Umbilical cord (tissue), 2 donors: Measurements from ENCODE around the genes CCNYL1, CRYGA and MAP2.

- RAMPAGE, long total RNA, result no peak
Measured at GRCh38 chr2:207131581-207132091, 34.1 kb downstream of the KLF7 start.

GRCh38 chr2:207254504-207255478, 89.0 kb upstream of the KLF7 start:
- RAMPAGE, long total RNA, result no peak

GRCh38 chr2:207333900-207334432, 168.2 kb upstream of the KLF7 start:
- RAMPAGE, long total RNA, result no peak

GRCh38 chr2:207538671-207539332, 9.0 kb downstream of the CREB1 start:
- RAMPAGE, long total RNA, result no peak

DNA sequence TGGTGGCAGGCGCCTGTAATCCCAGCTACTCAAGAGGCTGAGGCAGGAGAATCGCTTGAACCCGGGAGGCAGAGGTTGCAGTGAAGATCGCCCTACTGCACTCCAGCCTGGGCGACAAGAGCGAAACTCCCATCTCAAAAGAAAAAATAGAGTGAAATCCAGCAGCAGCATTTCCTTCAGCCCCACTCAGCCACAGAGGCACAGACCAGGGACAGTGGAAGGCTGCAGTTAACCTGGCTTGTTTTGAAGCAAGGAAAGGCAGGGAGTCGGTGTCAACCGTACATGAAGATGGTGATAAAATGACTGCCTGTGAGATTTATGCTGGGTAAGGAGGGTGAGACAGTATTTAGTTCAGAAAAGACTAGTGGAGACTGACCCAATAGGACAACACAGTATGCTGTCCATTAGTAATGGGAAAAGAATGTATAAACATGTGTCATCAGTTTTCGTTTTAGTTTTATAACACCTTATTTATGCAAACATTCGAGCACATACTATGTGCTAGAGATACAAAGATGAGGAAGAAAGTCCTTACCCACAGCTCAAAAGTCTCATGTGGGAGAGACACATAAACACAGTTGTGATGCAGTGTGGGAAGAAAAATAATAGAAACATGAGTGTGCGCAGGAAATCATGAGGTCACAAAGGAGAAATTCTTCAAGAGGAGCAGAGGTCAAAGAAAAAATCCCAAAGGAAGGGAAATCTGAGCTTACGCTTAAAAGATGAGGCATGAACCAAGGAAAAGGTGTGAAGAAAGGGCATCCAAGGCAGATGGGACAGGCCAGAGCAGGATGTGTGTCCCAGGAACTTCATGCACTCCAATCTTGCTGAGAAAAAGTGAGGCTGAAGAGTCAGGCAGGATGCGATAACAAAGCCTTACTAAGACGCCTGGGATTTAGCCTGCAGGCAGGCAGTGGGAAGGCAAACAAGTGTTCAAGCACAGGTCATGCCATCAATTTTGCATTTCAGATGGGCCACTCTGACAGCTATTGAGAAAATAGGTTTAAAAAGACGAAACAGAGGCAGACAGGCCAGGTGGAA, 8.2 kb downstream of the METTL21A start:
- RAMPAGE, long total RNA, result no peak

- RAMPAGE, long total RNA, result start-site peak on the plus strand at chr2:207711730-207711916, 28 and 12 reads in 2 replicates
Measured at GRCh38 chr2:207711424-207712708, at the start of gene CCNYL1. TSS of gene CCNYL1 (plus strand) at chr2:207711640.

GRCh38 chr2:207747950-207748924, 21.5 kb downstream of the FZD5 start:
- RAMPAGE, long total RNA, result no peak

DNA sequence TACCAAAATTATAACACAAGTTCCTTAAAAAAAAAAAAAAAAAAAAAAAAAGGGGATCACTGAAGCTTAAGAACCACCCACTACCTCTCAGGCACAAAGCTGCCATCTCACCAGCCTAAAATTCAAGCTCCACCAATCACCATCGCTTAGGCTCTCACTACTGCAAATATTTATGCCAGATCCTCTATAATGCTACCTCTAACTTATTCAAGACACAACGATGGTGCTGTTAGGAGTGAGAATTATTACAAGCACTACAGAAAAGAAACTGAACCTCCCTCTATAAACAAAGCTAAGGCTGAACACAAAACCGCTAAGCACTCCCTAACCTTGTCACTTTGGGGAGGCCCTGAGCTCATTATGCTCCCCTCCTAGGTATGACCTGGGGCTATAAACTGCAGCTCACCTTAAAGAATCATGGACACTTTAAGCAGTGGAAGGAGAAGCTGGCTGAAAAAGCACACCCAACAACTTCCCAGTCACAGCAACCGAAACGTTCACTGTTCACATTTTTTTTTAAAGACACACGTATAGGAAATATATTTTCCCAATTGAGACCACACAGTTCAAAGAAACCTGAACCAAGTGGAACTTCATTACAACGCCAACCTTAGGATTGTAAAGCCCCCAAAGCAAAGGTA, 3.5 kb downstream of the FZD5 start:
- RAMPAGE, long total RNA, result no peak

DNA sequence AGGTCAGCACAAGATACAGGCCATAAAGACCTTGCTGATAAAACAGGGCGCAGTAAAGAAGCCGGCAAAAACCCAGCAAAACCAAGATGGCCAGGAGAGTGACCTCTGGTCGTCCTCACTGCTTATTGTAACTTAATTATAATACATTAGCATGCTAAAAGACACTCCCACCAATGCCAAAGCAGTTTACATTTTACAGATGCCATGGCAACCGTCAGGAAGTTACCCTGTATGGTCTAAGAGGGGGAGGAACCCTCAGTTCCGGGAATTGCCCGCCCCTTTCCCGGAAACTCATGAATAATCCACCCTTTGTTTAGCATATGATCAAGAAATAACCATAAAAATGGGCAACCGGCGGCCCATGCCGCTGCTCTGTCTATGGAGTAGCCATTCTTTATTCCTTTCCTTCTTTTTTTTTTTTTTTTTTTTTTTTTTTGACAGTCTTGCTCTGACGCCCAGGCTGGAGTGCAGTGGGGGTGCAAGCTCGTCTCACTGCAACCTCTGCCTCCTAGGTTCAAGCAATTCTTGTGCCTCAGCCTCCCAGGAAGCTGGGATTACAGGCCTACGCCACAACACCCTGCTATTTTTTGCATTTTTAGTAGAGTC, 2.8 kb upstream of the FZD5 start:
- RAMPAGE, long total RNA, result no peak

GRCh38 chr2:207825597-207826206, 56.0 kb upstream of the FZD5 start:
- RAMPAGE, long total RNA, result no peak

DNA sequence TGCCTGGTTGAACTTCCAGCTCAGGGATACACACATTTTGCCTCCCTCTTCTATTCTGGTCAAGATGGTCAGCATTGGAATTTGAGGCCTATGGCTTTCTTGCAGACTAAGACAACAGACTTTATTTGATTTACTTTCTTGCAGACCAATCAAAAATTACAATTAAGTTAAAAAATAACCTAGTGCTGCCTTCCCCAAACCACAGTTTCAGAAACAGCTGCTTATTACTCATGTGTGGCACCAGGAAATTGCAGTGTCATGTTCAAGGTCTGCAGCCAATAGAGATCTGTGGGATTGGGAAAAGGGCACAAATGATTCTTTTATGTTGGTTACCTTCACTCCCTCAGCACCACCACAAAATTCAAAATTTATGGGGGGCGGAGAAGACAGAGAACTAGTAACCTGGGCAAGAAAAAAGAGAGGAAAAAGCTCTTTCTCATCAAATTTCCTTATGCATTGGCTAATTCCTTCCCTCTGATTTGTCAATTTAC, 100.2 kb upstream of the FZD5 start:
- RAMPAGE, long total RNA, result no peak

GRCh38 chr2:207885034-207885489, 115.4 kb upstream of the FZD5 start:
- RAMPAGE, long total RNA, result no peak

DNA sequence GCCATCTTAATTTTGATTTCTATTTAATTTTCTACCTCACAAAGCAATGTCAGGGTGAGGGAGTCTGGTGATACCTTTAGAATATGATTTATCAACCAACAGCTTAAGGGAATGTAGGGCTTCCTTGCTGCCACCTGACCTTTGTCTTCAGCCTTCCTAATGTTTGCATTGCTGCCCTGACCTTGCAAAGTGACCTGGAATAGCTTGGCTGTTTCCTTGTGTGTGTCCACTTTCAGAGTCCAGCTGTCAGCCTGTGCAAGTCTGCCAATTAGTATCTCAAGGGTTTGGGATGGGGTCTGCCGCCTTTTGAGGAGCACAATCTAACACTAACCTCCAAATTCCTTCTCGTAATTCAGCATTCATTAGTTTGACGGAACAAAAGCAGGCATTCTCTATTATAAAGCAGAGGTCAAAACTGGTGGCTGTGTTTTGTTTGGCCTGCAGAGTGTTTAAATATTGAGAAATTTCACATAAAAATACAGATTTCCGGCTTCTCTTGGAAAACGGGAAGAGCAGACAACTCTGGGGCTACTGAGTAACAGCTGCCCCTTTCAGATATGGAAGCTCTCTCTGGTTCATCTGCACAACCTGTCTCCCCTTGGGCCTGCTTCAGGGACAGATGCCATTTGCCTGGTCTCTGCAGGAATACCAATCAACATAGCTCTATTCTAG, 127.4 kb downstream of the PLEKHM3 start:
- RAMPAGE, long total RNA, result no peak

DNA sequence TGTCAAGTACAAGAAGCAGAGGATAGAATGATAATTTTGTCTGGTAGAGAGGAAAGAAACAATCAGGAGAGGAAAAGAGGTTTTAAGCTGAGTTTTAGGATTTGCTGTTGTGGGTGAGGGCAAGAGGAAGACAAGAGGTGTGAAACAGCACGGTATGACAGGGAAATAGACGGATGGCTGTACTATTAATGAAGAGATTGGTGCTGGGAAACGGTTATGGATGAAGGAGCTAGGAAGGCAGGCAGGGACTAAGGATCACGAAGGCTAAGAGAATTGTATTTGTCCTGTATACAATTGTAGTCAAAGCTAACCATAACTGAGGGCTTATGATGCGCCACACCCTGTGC, 86.1 kb downstream of the PLEKHM3 start:
- RAMPAGE, long total RNA, result no peak

DNA sequence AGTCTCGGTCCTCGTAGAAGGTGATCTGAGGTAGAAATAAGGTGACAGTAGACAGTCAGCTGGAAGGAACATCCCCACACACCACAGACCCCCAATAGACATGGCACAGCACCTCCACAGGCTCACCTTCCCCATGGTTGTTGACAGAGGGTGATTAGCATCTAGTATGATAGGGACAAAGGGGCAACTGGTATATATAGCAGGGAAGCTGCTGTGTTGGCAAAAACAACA, at the start of gene CRYGA:
Gene CRYGA (minus strand): TSS at position 168 of the 231 bp plus-strand sequence.
- RAMPAGE, long total RNA, result no peak

DNA sequence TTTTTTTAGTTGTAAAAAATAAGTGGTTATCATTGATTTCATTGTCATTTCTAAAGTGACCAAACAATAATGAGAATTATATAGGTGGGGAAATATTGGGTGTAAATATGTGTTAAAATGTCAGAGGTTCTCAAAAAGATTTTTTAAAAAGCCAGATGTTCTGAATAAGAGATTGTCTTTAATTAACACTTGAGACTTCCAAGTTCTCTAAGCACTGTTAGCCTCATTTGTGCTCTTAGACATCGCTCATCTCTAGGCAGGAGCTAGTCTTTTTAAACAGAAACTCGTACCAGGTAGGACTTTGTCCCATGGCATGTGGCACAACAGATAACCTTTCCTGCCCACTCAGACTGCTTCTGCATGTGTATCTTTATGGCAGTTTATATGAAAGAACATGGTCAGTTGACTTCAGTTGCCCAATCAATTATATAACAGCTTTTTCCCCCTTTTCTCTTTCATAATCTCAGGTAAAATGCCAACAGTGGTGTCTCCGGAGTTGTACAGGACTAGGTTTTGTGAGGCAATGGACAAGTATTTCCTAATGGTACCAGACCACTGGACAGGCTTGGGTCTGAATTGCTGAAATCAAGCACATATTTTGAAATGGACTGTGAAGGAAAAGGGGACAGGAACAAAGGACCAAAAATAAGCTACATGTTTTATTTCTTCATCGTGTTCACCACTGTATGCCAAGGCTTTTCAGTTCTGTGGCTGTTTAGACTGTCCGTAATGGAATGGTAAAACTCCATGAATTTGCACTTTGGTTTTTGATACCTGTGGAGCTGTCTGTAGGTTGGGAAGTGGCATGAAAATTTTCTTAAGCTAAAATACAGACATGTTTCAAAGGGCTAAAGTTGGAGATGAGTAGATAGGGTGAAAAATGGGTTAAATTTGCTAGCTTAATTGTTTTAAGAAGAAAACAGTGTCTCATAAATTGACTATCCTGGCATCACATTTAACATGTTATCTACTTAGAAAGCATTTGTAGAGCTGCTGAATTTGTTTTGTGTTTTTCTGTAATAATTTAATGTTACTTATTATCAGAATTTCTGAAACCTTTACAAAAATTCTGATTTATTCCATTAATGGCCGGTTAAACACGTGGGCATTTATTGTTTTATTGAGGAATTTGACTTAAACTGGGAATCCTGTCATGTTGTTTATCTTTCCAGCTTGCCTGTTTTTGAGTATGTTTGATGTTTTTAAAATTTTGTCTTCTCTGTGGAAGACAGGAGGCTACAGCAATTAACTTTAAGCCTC, 51.4 kb upstream of the PTH2R start:
- RAMPAGE, long total RNA, result no peak

DNA sequence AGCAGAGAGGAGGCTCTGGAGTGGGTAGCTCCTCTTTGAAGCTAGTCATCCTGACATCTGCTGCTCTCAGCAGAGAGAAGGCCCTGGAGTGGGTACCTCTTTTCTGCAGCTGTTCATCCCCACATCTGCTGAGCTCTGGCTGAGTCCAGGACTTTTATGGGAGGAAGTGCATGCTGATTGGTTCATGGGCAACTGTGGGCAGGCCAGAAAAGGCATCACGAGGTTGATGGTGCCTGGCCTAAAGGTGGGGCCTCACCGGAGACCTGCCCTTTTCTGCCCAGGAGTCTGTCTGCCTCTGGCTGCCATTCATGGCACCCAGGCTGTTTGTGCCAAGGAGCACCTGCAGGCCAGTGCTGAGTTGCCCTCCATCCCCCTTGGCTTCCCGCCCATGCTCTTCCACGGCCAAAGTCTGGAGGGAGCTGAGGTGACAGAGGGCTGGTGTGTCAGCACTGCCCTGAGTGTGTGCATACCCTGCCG, 123.1 kb downstream of the PTH2R start:
- RAMPAGE, long total RNA, result no peak

DNA sequence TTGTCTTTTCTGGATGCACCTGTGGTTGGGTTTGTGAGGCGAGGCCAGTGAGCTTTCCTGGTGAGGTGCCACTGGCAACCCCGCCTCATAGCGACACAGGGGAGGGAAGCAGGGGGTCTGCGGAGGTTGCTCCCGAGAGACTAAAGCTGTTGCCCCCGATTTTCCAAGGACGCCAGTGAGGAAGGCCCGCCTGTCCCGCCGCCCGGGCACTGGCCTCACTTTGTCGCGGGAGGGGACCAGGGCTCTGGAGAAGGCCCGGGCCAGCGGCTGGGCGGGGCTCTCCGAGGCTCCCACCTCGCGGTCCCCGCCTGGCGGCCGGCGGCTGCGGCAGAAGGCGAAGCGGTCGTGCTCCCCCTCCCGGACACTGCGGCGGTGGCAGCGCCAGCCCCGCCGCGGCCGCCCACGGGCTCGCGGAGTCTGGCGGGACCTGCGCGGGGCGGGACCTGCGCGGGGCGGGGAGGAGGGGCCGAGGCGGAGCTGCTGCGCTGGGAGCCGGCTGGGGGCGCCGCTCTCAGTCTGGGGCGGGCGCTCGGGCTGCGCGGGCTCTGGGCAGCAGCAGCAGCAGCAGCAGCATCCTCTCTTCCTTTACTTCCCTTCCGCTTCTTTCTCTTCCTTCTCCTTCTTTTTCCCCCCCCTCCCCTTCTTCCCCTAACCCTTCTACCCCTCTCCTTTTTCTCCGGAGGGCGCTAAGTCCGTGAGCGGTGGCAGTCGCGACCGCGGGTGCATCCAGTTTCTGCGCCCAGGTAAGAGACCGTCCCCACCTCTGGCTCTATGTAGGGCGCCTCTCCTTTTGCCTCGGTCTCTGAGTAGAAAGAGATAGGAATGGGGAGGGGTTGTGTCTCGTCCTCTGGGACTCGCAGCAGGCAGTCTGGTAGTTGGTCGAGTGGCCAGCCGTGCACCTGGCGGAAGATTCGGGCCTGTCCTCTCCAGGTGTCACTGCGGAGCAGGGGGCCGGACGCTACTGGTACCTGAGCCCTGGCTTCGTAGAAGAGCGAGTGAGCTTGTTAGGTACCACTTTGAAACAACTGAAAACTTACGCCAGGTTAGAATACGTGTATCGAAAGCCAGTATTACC, at the start of gene MAP2:
Gene MAP2 (plus strand): TSS at position 514 of the 1,075 bp plus-strand sequence.
- RAMPAGE, long total RNA, result no peak

DNA sequence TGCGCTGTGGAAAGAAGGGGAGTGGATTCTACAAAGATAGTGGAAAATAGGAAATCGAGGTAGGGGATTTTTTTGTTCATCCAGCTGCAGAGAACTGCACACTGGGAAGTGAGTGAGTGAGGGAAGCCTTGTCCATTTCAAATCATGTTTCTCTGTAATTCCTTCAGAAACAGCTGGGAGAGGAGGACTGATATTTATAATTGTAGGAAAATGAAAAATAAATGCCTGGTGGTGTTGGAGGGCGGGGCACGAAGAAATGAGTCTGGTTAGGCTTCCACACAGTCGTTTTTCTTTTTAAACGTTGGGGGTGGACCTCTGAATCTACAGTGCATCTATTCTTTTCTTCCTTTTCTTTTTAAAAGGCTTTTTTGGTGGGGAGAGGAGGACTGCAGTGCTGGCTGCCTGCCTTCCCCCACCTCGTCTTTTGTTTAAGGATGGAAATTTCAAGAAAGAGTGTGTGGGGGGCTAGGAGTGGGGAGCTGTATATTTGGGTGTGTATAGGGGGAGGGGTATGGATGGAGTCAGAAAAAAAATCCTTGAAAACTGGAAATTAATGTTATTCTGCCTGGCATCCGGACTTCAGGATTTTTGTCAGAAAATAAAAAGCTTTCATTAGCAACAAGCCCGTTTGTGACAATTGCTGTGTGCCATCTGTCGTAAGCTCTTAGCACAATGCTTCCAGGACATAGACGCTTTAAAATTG, 913 bp downstream of the MAP2 start:
- RAMPAGE, long total RNA, result no peak

DNA sequence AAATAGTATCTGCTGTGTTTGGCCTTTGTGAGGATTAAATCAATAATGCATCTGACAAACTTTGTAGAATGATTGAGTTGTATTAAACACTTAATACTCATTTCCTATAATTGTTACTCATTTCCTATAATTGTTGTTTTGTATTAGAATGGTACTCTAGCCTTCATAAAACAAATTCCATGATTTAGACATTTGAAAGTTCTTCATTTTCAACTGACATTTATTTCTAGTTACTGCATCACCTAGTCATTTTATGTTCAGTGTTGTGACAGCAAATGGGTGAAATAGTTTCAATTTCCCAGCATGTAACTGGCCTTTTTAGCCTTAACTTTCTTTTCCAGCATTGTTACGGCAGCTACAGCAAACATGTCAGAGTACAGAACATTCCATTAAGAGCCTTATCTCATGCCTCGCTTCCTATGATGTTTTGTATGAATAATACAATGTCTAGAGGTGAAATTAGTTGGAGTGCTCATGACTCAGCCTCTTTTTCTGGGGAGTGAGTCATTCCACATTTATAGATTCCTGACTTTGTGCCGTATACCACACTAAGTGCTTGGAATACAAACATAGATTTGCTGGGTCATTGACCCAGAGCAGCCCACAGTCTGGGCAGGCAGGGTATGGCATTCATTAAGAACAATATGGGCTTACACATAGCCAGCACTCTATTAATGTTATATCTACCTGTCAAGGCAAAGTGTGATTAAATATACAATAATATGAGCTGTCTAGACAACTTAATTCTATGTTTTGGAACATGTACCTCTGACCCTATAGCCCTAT, 72.0 kb downstream of the MAP2 start:
- RAMPAGE, long total RNA, result no peak